Gallbladder (tissue), 1 donor: Measurements from ENCODE around the genes CCIN and ANKRD18A.

DNA sequence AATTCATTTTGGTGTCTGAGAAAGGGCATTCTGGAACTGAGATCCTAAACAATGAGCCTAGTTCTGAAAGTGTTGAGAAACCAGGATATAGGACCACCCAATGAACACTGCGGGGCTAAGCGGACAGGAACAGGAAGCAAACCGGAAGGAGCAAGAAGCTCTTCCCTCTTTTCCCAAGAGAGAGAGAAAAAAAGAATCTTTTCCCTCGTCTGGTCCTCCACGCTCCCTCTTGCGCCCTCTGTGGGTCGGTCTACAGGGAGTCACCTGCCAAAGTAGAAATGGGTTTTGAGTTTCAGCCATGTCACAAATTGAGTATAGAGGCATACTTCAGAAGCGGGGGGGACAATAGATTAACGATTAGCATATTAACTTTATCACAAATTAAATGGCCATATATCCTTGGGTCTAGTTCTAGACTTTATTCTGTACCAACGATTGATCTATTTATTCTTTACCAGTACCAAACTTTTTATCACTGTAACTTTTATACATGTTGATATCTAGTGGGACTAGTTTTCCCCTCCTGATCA lies 12.2 kb downstream of the OR2S2 start:
- PRO-cap, result no peak

DNA sequence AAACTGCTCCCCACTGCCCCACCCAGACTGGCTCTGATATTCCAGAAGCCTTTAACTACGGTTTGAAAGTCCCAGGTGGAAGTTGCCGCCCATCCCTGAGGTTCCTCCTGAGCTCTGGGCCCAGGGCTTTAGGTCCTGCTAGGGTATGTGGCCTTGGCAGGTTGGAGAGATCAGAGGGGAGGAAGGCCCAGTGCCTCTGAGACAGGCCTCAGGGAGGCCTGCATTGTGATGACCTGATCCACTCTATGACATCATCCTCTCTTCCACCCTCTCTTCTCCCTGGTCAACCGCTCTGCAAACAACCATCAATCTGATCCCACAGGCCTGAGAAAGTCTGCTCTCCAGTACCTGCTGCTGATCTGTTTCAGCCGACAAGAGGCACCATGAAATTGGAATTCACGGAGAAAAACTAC lies at the start of gene CCIN:
CCIN (plus strand) TSS at position 269 of the 413 bp plus-strand sequence.
- PRO-cap, result no peak

- PRO-cap, result unidirectional peak, plus-strand start at chr9:36486320
Observed at GRCh38 chr9:36485705-36486433, 85.8 kb upstream of the RNF38 start.

GRCh38 chr9:36487415-36487712 lies 85.3 kb upstream of the MELK start:
- PRO-cap, result bidirectional peak, plus-strand start at chr9:36488053, minus-strand start at chr9:36487595

DNA sequence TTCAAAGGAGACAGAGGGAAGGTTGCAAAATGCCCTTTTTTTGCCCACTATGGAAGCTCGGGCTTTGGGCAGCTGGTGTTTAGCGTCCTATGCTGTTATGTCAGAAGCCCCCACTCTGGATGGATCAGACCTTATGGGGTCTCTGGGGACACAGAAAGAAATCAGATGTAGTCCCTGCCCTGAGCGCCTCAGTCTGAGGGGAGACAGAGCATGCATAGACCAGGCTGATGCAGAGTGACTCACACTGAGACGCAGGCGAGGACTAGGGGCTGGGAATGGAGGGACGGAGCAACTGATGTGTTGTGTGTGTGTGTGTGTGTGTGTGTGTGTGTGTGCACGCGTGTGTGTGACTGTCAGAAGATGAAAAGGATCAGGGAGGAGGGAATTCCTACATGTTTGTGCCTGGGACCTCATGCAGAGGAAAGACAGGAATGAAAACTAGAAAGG lies 229.8 kb downstream of the MELK start:
- PRO-cap, result no peak

DNA sequence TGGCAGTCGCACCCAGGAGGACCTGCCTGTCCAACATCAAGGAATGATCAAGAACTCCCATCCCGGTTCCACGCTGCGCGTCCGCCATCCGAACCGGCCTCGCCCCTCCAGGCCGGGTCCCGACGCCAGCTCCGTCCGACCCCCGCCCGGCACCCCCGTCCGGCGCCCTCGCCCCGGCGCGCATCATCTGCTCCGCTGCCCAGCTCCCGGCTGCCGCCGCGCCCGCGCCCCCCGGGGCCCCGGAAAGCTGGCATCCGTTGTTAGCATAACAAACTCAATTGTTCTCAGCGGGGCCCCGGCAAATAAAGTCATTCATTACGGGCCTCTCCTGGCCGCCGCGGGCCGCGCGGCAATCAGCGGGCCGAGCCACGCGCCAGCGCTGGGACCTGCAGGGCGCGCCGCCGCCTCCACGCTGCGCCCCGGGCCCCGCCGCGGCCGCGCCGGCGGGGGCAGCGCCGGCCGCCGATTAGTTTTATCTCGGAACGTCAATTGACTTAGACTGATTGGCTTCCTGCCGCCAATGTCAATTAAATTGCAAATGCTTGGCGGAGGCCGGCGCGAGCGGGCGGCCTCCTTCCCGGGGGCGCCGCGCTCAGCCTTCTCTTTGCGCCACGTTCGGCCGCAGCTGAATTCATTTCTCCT lies 48.0 kb downstream of the PAX5 start:
- PRO-cap, result no peak

- PRO-cap, result no peak
Observed at GRCh38 chr9:37025257-37026035, 8.6 kb downstream of the PAX5 start.

DNA sequence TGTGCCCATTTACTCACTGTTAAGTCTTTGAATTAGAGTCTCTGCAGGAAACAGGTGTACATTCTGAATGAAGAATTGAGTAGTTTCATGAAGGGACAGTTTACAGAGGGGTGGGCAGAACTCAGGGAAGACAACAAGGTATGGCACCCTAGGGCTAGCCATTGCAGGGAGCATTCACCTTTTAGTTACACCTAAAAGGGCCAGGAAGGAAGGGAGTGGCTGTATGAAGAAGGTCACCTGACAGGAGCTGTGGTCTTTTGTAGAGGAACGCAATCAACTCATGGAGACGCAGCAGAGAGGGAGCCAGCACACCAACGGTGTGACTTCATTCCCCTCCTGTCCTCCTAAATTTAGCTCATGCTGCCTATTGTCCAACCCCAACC lies 12.7 kb upstream of the ZCCHC7 start:
- PRO-cap, result no peak

- PRO-cap, result no peak
Observed at GRCh38 chr9:37172481-37173227, 52.3 kb downstream of the ZCCHC7 start.

- PRO-cap, result no peak
Observed at GRCh38 chr9:37341197-37342309, 80.9 kb upstream of the GRHPR start.

DNA sequence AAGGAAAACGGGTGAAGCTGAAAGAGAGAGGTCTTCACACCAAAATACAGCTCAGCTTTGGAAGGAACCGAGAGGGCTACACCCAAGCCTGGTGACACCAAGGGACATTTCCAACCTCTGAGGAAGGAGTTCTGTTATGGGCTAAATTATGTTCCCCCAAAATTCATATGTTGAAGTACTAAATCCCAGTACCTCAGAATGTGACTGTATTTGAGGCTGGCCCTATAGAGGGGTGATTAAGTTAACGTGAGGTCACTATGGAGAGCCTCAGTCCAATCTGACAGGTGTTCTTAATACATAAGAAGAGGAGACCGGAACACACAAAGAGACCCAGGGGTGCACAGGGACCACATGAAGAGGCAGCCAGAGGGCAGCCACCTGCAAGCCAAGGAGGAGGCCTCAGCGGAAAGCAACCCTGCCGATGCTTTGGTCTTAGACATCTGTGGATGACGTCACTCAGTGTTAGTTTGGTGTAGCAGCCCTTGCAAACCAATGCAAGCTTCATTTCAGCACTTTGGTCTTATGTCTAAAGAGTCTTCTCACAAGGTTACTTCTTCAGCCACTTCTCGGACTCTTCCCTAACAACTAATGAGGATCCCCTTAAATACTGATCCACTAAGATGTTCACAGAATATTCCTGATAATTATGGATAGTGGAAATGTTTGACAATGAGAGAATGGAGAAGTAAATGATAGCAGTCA lies 47.7 kb upstream of the GRHPR start:
- PRO-cap, result no peak

GRCh38 chr9:37429474-37430396 lies 7.2 kb downstream of the GRHPR start:
- PRO-cap, result no peak

- PRO-cap, result no peak
Observed at GRCh38 chr9:37471850-37472846, 6.9 kb upstream of the ZBTB5 start.

DNA sequence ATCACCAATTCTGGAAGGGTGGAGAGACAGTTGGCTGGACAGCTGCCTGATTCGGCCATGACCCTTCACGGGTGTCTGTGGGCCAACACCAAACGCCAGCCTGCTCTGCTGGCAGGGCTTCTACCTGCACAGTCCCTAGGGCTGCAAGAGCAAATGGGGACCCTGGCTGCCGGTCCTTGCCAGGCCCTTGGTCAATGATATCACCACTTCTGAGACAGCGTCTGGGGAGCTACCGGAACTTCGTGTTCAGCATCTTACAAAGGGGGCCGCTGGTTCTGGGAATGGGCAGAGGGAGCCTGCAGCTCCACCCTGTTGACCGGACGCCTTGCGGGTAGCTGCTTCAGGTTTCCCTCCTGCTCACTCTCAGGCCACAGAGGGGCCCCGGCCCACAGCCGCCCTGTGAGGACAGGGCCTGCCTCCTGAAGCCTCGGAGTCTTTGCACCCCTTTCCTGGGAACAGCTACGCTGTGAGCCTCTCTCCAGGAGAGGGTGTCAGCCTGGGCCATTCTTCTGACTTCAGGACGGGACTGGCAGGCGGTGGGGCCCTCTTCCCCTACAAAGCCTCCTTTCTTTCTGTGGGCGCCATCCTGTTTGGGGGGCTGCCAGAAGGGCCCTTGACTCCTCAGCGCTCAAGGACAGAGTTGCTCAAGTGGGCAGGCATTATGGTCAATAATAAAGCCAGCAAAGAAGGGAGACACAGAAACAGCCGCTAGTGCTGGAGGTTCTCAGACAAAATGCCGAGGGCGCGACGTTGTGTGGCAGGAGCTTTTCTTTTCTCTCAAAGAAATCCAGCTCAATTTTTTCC lies 12.5 kb upstream of the SLC25A51 start:
- PRO-cap, result no peak

GRCh38 chr9:37968931-37969692 lies 65.2 kb upstream of the SLC25A51 start:
- PRO-cap, result unidirectional peak, plus-strand start at chr9:37969392

DNA sequence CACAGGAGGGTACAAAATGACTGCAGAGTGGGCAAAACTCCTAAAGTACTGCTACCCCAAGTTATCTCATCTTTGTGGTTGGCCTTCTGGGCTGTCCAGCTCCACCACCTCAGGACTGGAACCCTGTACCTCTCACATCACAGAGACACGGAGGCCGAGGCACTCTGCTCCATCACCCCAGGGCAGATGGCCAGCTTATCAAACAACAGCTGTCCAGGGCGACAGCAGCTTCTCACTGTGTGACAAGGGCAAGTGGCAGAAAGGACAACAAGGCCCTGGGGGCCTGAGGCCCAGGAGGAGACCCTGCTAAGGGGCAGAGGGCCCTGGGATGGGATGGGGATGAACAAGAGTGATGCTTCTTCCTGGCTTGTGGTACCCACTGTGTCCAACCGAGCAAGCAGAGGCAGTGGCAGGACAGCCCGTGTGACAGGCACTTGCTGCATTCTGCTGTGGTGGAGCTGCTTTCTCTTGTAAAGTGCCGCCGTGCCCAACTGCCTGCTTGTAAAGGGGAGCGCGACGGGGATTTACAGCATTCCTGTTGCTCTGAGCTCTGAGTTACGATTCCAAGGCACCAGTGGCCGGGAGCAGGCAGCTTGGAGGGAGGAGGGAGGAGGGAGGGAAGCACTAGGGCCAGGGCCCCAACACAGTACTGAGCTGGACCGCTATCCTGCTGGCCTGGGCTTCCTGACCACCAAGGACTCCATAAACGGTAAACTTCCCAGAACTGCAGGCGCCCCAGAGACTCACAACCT lies 71.2 kb downstream of the SHB start:
- PRO-cap, result no peak

DNA sequence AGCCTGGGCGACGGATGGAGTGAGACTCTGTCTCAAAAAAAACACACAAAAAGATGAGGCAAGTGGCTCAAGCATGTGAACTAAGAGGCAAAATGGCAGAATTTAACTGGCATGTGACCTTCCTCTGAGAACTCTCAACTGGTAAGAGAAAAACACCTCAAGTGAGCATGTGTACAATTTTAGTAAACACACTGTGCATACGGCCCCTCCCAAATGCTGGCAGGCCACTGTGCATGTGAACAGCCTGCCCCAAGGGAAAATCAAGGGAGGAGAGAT lies 126.5 kb upstream of the SHB start:
- PRO-cap, result no peak

DNA sequence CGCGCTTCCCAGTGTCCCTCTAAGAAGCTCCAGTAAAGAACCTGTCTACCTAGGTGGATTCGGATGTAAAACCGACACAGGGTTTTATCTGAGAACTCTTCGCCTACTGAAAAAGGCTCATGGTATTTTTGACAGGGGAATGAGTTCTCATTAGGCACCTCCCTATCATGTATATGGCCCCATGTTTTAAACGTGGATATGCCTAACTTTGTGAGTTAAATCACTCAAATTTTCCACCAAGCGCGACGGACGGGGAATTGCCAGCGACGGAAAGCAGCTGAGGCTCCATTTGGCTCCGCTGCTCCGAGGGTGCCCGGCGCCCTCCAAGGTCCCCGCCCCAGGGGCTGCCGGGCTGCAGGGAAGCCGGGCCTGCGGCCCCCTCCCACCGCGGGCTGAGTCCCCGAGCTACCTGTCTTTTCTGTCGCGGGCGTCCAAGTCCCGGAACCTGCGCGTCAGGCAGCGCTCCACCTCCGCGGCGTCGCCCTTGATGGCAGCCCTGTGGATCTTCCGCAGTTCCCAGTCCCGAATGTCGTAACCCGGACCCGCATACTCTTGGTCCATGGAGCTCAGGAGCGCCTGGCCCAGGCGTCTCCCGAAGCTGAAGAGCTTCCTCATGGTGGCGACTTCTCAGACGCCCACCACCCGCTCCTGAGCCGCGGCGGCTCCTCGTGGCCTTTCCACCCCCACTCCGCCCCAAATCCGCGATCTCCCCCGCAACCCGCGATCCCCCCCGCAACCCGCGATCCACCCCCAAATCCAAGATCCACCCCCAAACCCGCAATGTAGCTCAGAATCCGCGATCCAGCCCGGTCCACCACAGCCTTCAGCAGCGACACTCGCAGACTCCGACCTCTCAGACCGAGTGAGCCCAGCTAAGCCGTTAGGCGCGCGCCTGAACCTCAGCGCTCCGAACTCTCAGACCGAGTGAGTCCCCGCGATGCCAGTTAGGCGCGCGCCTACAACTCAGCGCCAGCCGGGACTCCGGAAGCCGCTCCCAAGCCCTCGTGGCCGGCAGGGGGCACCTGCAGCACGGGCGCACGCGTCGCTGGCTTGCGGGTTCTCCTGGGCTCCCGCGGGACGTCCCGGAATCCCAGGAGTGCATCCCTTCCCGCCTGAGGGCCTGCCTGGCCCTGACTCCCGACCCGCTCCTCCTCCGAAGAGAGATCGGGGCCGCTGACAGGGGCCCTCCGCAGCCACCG lies at the start of gene ANKRD18A:
ANKRD18A (minus strand) TSS at position 926 of the 1,199 bp plus-strand sequence.
- PRO-cap, result bidirectional peak, plus-strand start at position 289 of the sequence, minus-strand start at position 276 of the sequence; bidirectional peak, plus-strand start at position 512 of the sequence, minus-strand start at position 411 of the sequence; bidirectional peak, plus-strand start at position 1,115 of the sequence, minus-strand start at position 847 of the sequence

GRCh38 chr9:38687310-38687997 lies 32.5 kb downstream of the FAM240B start:
- PRO-cap, result unidirectional peak, plus-strand start at chr9:38687801

DNA sequence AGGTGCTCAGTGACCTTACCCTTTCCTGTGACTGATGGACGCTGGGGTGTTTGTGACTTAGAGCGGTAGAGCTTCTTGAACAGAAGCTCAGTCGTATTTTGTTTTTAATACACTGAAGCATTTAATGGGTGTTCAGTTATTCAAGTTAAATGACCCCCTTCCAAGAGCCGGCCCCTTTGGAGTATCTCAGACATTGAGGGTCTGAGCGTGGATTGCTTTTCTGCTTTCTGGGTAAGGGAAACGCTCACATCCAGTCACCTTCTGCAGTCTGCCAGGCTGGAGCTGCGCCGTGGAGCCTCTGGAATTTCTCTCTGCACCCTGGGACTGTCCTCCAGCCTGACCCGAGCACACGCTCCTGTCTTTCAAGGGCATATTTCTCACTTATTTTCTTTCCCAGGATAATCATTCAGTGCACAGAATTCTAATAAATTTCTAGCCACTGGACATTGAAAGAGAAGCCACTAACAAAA lies 13.5 kb downstream of the FAM240B start:
- PRO-cap, result no peak